Left common carotid artery plus branches (tissue), 1 donor: ENCODE data around the gene EDNRB.

- PRO-cap = no peak
These were observed 75.1 kb downstream of the MYCBP2 start for GRCh38 chr13:77251606-77252474.

DNA sequence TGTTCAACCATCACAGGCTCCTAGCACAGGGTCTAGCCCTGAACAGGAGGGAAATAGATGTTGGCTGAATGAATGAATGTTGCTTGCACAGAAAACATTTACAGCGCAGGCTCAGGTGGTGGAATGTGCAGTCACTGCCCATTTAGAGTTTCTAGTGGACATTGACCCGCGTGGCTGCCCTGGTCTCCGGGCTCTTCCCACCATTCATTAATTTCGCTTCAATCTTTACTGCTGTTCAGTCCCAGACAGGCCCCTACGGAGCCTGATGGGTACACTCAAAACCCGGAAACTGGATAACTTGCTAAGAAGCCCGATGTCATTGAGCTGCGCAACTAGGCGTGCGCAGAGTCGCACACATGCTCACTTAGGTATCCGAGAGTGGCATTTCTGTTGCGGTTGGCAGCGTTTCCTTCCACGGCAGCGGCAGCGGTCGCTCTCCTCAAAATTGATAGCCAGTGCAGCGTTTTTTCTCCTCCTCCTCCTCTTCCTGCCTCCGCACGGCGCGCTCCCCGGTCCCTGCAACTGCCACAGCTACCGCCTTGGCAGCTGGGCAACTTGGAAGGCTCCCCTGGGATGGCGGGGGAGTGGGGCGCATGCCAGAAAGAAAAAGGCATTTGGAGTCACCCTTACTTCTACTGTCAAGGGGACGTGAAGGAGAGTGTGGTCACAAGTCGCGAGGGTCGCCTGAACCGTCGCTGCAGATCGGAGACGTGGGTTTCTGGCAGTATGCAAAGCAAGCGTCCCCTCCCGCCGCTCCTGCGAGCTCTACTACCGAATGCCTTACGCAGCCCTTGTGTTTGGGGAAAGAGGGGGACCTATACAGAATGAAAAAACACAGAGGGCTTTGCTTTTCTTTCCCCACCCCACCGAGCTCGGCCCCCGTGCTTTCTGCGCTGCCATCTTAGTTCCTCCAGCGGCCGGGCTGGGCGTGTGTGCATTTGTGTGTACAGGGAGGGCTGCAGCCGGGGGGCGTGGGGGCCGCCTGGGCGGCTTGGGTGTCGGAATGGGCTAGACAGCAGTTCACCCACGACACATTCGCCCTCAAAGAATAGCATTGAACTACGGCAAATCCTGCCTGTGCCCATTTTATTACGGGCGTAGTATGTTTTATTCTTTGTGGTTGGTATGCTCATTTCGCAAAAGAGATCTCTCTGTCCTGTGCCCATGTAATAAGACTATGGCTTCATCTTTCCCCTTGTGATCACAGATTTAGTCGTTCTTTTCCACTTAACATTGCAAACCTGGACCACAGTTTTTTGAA lies 2.5 kb upstream of the MYCBP2 start:
- PRO-cap = unidirectional peak, minus-strand start at position 924 of the sequence

DNA sequence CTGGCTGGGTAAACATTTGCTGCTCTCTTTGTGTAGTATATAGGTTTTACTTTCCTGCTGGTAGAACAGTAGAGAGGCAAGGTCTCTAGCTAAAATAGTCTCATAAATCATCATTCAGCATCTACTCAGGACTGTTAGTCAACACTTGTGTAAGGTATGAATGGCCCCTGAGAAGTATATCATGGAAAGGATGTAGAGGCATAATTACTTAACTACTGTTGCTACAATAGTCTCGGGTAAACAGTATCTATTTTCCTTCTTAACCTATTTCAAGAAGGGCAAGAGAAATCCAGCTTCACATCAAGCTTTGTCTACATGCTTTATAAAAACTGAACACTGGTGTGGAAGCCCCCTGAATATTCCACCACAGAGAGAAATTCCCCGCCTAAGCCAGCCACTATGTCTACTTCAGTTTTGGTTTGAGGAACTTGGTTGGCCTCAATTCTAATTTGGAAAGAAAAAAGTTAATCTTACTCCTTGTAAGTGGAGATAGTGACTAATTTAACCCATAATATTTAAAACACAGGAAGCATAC lies 18.4 kb upstream of the MYCBP2 start:
- PRO-cap = no peak

GRCh38 chr13:77556357-77556797 lies 20.9 kb downstream of the SCEL start:
- PRO-cap = no peak

DNA sequence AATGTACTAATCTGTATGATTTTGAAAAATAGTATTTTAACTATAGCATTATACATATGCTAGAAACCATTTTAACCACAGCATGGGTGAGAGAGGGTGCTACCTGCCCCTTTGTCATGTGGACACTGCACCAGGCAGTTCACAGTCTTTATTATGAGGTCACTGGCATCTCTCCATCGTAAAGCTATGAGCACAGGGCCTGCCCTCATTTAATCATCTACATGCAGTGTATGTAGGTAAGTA lies 21.7 kb downstream of the EDNRB start:
- PRO-cap = no peak

DNA sequence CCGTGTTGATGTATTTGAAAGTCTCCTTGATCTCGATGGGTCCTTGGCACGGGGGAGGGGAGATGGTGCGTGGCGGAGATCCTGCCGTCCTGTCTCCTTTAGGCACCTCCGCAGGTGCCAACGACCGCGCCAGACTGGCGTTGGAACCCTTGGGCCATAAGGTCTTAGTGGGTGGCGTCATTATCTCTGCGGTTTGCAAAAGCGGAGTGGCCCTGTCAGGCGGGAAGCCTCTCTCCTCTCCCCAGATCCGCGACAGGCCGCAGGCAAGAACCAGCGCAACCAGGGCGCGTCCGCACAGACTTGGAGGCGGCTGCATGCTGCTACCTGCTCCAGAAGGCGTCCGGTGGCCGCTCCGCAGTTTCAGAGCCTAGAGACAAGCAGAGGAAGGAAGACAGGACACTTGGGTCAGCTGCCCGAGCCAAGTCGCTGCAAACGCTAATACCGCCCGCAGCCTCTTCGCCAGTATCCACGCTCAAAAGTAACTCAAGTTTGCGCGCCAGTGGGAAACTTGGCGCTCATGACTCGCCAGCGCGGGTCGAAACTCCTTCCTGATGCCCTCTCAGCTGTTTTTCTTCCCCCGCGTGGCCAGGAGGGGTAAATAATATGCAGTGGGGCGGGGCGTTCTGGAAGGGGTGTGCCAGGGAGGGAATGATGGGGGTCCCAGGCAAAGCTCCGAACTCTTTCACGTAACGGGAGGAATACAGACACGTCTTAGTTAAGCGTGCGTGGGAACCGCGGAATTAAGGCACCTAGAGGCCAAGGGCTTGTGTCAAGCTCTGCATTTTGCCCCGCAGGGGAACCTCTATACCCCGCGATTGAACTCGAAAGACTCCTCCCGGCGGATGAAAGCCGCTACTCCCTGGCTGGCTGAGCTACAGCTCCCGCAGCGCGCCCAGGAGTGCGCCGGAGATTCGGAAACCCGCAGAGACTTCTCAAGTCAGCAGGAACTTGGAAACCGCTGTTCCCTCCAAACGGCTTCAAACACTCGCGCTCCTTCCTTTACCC lies at the start of gene EDNRB:
Gene EDNRB (minus strand): TSS at position 574 of the 1,005 bp plus-strand sequence.
- PRO-cap = no peak

- PRO-cap = no peak
These were observed 58.8 kb downstream of the POU4F1 start for GRCh38 chr13:78544515-78545088.

DNA sequence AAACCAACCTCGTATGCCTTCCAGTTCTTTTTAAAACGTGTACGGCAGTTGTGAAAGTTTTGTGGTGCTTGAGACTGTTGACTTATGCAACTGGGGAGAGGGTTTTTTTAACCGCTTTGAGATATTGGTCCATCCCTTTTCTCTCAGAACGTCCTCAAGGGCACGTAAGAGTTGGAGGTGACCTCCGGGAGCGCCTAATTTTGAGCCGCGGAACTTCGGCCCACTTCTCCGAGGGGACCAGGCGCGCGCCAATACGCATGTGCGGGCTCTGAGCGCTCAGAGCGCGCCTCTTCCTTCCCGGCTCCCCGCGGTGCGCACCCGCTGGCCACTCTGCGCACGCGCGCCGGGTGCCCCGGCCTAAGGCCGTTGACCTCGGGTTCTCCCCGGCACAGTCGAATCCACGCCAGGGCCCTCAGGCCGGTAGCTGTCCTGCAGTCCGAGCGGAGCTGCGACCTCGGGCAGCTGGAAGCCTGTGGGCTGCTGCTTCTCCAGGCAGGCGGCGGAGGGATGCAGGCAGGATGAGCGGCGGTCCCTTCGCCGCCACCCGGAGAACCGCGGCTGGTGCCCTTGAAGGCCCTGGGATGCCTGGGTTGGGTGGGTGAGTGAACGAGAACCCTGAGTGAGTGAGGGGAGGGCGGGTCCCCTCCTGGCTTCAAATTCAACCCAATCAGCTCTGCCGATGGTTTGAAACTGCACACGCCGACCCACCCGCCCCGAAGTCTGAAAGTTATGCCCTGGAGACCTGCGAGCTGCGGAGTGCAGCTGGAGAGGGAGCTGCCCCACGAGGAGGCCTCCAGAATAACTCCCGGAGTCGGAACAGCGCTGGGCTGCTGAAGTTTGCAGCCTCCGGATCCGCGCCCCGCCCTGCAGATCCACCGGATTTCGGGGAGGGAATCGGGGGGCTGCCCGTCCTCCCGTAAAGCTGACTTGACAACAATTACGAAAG lies 7.3 kb downstream of the POU4F1 start:
- PRO-cap = no peak

DNA sequence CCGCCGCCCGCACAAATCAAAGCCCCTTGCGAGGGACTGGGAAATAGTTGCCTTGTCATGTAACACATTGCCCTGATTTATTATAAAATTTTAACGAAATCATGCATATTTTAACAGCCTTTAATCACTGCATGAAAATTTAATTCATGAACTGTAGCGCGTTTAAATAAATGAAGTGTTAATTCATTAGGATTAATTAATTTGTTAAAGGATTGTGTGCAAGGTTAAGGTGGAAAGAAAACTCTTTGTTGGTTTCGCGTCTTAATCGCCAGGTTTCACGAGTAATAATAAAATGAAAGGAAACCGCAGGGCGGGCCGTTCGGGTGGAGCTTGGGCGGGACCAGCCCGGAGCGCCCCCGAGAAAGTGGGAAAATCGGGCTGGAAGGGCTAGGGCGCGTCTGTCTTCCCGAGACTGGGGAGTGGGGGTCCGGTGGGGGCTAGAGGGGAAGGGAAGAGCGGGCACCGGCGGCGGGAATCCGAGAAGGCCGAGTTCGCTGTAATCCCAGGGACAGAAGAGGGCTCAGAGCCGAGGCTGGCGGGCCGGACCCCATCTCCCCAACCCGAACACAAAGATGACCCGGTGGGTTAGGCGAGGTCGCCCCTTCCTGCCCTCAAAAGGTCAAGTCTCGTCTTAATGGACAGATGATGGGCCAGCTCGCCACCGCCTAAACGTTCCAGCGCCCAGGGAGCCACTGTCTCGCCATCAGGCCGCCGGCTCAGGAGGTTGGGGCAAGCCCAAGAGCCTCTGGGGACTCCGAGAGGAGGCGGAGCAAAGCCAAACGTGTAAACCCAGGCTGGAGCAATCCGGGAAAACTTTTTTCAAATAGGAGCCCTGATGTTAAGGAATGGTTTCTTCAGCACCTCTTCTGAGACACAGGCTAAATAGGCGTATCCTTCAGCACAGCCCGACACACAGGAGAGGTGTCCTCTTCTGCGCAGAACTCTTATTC lies 6.0 kb upstream of the POU4F1 start:
- PRO-cap = no peak

- PRO-cap = no peak
These were observed 2.5 kb downstream of the RBM26 start for GRCh38 chr13:79403569-79403946.

- PRO-cap = no peak
These were observed 1.3 kb downstream of the NDFIP2 start for GRCh38 chr13:79482198-79482773.

DNA sequence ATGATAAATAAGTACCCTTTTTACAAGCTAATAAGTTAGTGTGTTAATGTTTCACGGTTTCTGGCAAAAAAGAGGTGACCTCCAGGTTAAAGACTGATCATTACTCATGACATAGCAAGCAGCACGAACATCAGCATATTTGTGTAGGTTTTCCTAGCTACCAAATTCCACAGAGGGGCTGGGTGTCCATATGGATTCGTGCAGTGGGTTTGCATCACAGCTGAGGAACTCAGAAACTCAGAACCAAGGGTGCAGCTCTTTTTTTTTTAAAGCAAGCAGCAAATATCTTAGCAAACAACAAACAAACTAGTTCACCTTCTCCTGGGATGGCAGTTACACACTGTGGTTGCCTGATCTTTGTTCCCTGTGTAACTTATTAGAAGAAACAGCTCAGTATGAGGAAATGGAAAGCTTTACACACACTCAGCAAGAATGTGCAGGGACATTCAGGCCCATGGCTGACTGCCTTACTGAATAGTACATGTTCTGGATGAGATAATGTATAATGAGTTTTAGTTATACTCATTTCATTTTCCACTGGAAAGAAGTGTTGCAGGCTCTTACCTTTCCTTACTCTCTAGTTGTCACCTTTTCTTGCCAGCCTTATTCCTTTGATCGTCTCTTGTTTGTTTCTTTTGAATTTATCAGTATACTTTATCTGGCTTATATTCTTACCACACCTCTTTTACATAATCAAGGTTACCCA lies 4.2 kb downstream of the NDFIP2 start:
- PRO-cap = no peak

- PRO-cap = no peak
These were observed 404.2 kb downstream of the SPRY2 start for GRCh38 chr13:79936480-79937306.

GRCh38 chr13:80074175-80074859 lies 266.6 kb downstream of the SPRY2 start:
- PRO-cap = no peak

DNA sequence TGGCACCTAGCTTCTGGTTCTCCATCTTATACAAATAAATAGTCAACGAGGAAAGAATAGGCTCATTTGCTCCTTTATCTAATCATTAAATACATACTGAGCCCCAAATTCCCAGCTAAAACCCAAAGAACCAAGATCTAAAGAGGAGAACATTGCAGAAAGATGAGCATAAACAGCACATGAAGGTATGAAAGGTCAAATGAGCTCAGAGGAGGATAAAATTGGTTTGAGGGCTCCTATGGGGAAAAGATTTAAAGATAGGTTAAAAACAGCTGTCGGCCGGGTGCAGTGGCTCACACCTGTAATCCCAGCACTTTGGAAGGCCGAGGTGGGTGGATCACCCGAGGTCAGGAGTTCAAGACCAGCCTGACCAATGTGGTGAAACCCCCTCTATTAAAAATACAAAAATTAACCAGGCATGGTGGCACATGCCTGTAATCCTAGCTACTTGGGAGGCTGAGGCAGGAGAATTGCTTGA lies 184.3 kb downstream of the SPRY2 start:
- PRO-cap = no peak

DNA sequence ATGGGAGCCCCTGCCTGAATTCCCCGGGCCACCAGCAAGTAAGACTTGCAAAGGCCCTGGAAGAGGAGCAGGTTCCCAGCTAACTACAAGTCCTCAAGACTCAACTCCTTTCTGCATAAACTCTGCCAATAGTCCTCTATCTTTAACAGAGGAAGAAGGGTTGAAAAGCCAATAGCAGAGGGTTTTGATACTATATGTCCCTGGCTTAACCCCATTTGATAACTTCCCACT lies 172.6 kb downstream of the SPRY2 start:
- PRO-cap = no peak

GRCh38 chr13:80336348-80336858 lies 4.5 kb downstream of the SPRY2 start:
- PRO-cap = no peak

GRCh38 chr13:80338540-80339525 lies 2.1 kb downstream of the SPRY2 start:
- PRO-cap = bidirectional peak, plus-strand start at chr13:80339439, minus-strand start at chr13:80339302

- PRO-cap = bidirectional peak, plus-strand start at chr13:80341512, minus-strand start at chr13:80341126
These were observed 556 bp upstream of the SPRY2 start for GRCh38 chr13:80341225-80342138.

DNA sequence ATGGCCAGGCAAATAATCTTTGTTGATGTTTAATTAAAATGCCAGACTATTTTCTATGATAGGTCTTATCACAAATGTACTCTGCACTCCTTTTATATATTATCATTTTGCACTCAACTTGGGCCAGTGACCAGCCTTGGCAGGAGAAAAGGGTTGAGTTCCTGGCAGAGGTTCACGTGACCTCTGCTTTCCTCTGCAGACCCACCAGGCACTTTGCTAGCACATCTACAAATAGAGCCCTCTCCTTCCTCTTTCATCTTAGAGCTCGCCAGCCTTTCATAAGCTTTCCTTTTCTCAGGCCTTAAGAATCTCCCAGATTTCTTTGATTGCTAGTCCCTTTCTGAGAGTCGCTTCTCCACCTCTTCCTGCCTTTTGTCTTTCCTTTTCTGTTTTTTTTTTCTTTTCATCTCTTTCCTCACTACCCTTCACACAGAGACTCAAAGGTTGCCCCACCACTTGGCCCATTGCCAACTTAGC lies 375.6 kb upstream of the SPRY2 start:
- PRO-cap = no peak